Mammary microvascular endothelial cell (primary cell): ENCODE results near the genes PREB, NRBP1 and FNDC4.

GRCh38 chr2:26392049-26392833 lies 9.5 kb upstream of the DRC1 start:
- RAMPAGE, long total RNA, result no peak

DNA sequence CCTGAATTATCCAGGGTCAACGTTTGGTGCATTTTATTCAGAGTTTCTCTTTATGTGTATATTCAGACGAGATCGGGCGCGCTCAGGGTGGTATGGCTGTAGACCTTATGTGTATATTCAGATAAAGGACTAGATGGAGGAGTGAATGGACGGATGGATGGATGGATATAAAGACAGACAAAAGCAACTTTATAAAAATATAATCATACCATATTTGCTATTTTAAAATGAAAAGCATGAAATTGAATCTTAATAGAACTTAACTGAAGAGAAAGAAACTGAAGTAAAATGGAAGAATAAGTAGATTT lies 9.2 kb downstream of the FAM166C start:
- RAMPAGE, long total RNA, result no peak

DNA sequence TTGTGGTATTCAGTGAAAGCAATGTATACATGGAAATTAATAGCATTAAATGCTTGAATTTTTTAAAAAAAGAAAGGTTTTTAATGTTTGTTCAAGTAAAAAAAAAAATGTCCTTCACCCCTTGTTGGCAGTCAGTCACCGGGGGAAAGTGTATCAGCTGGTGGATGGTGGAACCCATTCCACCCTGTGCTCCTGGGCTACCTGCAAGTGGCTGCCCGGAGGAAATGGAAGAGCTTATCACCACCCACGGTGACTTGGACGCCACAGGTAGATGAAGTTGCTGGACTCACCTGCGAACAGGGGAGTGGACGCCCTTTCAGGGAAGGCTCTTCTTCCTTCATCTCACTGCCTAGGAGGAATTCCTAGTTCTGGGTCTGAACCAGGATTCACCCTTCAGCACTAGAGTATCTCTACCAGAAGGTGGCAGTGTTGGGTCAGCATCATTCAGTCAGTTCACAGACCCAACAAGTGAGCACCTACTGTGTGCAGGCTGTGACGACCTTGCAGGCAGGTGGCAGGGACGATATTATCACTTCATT lies 35.9 kb downstream of the CIB4 start:
- RAMPAGE, long total RNA, result no peak

DNA sequence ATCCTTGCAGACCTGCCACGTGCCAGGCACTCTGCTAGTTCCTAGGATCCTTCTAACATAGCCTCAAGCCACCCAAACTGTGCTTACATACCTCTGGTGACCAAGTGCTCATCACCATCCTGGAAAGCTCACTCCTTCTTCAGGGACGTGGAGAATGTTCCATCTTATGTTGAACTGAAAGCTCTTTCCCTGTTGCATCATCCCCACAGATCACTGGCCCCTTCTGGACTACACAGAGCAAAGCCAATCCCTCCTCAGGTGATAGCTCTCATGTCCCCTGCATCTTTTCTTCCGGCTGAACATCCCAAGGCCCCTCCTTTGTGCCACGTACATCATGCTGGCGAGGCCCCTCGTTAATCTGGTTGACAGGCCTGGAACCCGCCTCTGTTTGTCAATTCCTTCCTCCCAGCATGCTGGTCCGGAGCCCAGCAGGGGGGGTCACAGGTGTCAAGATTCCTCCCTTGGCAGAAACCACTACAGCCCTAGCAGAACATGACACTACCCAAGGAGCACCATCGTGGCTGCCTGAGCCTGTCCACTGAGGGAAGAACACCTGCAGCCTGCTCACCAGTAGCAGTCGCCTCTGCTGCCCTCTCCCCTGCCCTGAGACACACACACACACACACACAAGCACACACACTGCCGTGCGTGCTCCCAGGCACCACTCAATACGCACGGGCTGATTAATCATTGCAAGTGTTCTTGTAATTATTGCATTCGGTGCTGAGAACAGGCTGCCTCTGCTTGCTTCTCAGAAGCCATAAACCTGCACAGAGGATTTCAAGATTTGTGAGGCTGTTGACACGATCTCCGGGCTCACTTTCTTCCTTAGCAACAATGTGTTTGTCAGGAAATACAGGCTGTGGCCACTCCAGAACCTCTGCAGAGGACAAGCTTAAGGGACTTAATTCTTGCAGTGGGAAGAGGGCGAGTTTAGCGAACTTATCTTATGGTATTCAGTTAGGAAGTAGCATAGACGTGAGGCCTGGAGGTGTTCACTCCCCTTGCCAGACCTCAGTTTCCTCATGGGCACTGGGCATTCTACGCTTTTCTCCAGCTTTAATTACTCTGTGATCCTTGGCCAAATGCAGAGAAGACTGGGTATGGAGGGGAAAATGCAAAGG lies 6.2 kb upstream of the KCNK3 start:
- RAMPAGE, long total RNA, result no peak

DNA sequence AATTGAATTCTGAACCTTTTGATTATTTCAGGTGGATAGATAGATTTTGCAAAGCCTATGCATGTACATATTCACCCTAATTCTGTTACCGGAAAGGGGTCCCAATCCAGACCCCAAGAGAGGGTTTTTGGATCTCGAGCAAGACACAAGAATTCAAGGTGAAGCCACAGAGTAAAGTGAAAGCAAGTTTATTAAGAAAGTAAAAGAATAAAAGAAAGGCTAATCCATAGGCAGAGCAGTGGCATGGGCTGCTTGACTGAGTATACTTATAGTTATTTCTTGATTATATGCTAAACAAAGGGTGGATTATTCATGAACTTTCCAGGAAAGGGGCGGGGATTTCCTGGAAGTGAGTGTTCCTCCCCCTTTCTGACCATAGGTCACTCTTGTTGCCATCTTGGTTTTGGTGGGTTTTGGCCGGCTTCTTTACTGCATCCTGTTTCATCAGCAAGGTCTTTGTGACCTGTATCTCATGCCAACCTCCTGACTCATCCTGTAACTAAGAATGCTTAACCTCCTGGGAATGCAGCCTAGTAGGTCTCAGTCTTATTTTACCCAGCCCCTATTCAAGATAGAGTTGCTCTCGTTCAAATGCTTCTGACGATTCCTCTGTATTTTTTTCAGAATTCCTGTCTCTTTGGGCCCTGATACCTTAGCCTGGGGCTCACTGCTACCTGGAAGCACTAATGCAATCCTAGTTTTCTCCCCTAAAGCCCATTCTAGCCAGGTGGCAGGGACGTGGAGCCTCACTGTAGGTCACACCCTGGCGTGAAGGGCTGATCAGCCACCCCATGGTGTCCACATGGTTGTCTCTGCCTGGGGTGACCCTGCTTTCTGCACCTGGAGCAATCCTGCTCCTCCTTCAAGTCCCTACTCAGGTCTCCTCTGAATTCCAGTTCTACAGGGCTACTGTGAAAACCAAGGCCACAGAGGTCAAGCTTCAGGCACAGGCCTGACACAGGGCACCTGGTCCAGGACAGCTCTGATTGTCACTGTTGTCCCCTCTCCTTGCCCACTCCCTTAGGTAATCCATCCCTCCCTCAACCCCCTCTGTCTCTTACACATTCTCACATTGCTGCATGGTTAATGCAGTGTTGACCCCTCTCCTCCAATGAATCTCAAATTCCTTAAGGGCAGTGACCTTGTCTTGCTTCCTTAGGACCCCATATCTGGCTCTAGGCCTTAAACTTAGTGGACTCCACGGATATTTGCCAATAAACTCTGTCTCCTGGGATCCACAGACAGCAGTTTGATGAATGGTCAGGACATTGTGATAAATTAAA lies 5.9 kb upstream of the SLC35F6 start:
- RAMPAGE, long total RNA, result no peak

GRCh38 chr2:26763045-26763387 lies 1.1 kb upstream of the SLC35F6 start:
- RAMPAGE, long total RNA, result no peak

GRCh38 chr2:26778136-26778577 lies 7.7 kb upstream of the CENPA start:
- RAMPAGE, long total RNA, result no peak

DNA sequence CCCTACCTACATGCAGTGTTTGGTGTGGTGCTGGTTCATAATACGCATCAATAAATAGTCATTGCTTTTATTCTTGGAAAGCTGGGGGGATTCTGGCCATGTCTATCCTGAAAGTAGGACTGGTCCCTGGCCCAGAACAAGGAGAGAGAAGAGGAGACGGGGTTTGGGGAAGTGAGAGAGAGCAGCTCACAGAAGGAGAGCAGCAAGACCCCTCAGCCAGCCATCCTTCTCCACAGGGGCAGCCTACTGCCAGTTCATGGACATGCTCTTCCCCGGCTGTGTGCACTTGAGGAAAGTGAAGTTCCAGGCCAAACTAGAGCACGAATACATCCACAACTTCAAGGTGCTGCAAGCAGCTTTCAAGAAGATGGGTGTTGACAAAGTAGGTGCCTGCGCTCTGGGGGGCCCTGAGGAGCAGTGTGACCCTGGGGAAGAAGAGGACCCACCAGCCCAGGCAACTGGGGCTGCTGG lies 9.6 kb upstream of the TMEM214 start:
- RAMPAGE, long total RNA, result no peak

DNA sequence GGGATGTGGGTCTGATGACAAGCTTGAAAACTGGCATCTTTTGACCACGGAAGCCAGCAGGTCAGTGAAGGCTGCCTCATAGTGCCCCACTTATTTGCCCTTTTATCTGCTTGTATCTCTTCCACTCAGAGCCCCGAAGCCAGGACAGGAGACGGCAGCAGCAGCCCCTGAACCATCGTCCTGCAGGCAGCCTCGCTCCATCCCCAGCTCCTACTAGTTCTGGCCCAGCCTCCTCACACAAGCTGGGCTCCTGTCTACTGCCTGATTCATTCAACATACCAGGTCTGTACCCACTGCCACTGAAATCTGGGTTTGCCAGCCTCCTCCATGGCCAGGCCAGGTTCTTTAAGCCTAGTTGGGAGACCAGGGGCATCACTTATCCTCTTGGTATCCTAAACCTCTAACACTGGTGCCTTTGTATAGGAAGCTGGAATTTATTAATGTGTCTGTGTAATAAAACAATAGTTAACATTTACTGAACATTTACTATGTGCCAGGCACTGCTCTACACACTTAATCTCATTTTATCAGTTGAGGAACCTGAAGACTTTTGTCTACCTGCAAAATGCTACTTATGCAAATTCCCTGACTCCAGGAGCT lies 4.0 kb downstream of the OST4 start:
- RAMPAGE, long total RNA, result no peak

GRCh38 chr2:27093864-27094255 lies 7.3 kb downstream of the KHK start:
- RAMPAGE, long total RNA, result no peak

DNA sequence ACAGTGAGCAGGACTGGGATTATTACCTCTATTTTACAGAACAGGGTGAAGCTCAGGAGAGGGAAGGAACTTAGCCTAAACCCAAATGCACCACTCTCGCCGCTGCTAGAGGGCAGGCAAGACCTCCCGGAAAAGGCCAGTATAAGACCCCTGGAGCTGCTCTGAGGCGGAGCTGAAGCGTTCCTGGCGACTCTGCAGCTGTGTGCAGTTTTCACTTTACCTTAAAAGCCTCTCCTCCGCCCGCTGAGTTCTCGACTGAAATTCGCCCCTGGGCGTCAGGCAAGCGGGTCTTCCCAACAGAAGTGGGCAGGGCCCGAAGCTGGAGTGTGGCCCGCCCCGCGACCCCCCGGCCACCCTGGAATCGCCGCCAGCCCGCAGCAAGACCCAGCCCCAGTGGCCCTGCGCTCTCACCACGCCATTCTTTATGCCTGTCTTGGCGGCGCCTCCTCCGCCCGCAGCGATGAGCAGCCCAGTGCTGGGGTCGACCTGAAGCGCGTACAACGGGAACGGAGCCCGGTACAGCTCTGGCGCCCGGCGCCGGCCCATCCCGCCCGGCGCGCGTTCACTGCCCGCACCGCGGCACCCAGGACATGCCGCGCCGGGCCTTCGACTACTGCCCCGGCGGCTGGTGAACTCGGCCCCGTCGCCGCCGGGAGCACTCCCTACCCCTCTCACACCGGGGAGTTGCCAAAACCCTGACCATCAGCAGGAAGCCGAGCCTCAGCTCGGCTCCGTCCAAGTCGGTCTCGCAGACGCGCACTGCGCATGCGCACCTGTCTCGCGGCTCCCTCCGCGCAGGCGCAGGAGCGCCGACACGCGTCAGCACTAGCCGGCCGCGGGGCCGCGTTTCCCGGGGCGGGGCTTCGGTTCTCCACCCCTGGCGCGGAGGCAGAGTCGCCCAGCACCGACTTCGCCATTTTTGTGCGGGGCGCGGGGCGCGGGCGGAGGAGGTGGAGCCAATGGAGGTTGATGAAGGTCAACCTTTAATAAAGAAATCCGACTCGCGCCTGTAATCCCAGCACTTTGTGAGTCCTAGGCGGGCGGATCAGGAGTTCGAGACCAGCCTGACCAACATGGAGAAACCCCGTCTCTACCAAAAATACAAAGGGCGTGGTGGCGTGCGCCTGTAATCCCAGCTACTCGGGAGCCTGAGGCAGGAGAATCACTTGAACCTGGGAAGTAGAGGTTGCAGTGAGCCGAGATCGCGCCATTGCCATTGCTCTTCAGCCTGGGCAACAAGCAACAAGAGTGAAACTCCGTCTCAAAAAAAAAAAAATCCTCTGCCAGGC lies at the start of gene PREB:
Gene PREB (minus strand): TSS at position 761 of the 1,289 bp plus-strand sequence.
- RAMPAGE, long total RNA, result no peak

DNA sequence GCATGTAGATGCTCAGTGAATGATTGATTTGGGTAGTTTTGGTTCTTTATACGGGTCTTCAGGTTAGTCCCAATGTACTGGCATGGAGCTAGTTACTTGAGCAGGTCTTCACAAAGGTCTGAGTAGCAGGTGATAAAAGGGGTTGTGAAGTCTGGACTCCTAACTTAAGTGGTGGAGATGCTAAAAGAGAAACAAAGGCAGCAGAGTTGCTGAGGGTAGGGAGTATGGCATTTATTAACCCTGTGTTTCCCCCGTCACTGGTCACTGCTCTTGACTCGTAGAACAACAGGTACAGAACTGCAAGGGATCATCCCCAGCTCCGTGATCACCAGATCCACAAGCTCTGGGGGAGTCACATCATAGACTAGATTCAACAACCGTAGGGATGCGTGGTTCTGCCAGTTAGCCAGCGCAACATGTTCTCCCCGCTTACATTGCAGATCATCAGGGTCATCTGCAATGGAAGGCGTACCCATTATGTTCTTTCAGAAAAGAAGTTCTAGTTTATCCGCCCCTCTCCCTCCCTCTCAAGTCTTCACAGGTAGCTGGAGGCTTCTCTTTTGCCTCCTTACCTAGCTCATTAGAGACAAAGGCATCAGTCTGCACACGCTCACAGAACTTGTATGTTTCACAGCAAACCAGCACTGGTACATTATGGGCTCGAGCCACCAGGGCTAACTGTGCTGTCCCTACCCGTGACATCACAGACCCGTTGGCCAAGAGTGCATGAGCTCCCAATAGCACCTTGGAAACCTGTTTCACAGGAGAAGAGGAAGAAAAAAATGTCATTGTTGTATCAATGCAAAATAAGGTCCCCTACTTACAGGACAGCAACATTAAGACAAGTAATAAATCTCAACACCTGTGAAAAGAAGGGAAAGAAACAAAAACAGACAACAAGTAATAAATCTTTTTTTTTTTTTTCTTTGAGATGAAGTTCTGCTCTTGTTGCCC lies 5.7 kb downstream of the EIF2B4 start:
- RAMPAGE, long total RNA, result no peak

GRCh38 chr2:27377428-27378571 lies 2.7 kb downstream of the ZNF513 start:
- RAMPAGE, long total RNA, result no peak

GRCh38 chr2:27378638-27379595 lies 1.6 kb downstream of the ZNF513 start:
- RAMPAGE, long total RNA, result no peak

DNA sequence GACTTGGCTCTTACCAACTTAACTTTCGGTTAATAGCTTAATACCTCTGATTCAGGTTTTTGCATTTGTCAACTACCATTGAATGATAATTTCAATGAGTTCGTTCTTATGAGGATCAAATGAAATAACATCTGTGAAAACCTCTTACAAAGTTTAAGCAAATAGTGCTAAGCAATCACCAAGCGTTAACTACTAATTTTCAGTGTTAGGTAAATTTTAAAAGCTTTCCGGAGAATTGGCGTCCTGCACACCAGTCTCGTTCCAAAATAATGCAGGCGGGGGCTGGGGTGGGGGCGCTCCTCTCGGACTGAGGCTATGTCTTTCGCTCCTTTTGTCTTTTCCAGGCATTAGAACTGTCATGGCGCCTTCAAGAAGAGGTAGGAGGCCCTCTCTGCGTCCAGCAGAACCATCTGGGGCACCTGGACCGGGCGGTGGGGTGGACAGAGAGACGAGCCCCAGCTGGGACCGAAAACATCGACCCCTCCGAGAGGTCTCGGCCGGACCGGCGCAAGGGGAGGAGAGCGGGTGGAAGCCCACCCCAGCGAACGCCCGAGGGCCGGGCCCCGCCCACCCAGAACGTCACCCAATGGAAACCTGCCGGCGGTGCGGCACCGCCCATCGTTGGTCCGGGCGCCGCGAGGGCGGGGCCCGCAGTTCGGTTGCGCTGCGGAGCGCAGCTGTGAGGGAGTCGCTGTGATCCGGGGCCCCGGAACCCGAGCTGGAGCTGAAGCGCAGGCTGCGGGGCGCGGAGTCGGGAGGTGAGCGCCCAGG lies at the start of gene NRBP1:
Gene NRBP1 (plus strand): TSS at position 658 of the 771 bp plus-strand sequence.
- RAMPAGE, long total RNA, result start-site peak on the plus strand centred at position 680 of the sequence, 84 bp wide, 3,577 and 1,664 reads in 2 replicates

- RAMPAGE, long total RNA, result no peak
These were observed at the start of gene FNDC4 for GRCh38 chr2:27494656-27495558. FNDC4 (minus strand) TSS chr2:27495200.

GRCh38 chr2:27653336-27654083 lies 9.9 kb downstream of the SUPT7L start:
- RAMPAGE, long total RNA, result no peak

- RAMPAGE, long total RNA, result no peak
These were observed 472 bp downstream of the SLC4A1AP start for GRCh38 chr2:27664052-27664669.

DNA sequence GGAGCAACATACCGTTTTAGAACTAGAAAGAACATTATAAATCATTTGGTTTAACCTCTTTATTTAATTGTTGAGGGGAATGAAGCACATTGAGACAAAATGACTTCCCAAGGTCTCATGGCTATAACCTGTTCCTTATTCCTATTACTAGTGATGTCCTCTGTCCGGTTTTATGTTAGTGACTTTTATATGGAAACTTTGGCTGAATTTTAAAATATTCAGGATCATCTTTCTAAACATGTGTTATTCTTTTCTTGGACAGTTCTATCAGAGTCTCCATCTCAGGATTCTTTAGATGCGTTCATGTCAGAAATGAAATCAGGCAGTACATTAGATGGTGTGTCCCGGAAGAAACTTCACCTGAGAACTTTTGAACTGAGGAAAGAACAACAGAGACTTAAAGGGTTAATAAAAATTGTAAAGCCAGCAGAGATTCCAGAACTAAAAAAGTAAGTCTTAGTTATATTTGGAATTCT lies 13.8 kb downstream of the SLC4A1AP start:
- RAMPAGE, long total RNA, result no peak

DNA sequence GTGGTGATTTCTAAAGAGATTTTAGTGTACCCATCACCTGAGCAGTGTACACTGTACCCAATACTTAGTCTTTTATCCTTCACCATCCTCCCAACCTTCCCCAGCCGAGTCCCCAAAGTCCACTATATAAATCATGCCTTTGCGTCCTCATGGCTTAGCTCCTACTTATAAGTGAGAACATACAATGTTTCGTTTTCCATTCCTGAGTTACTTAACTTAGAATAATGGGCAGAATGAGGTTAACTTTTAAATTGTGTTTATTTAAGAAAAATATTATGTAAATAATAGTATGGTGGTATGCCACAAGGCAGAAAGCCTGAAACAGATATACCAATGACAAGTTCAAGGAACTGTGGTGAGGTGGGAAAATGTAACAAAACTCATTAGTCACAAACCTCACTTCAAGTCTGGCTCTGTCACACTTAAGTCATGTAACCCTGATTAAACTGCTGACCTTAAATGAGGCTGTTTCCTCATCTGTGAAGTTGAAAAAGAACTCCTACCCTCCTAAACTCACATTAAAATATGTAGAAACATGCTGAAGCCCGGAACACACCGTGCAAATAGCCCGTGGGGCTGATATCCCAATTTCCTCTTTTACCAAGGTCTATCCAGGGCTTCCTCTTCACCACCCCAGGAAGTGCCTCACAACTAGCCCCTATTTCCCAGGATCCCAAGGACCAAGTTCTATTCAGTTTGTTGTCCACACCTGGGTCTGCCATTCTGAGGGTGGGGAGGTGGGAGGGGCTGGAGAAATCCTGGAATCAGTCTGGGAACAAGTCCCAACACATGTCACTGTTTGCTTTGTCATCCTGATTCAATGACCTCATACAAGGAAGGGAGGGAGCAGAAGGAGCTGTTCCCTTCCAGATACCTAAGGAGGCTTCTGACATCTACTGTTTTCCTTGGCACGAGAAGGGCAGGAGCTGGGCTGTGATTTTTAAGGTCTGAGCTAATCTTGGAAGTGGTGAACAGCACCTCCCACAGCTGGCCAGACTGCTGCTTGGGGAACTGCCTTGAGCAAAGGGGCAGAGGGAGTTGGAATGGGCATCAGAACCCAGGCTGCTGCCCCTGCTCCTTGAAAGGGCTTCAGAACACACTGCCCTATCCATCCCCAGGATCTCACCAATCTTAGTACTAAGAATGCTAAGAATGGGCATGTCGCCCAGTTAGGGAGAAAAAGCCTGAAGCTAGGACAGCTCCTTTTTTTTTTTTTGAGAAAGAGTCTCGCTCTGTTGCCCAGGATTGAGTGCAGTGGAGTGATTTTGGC lies 42.3 kb downstream of the SLC4A1AP start:
- RAMPAGE, long total RNA, result no peak